Renal cortical epithelial cell (primary cell): Measurements from ENCODE around the genes SMCP, SPRR1A, SPRR2F and UBAP2L.

- RRBS, result no CpG with 5 or more reads among the region's 1 CpG
These were observed at the start of gene SMCP for GRCh38 chr1:152878040-152878376. Gene SMCP, plus strand, starts transcription at chr1:152878322.

DNA sequence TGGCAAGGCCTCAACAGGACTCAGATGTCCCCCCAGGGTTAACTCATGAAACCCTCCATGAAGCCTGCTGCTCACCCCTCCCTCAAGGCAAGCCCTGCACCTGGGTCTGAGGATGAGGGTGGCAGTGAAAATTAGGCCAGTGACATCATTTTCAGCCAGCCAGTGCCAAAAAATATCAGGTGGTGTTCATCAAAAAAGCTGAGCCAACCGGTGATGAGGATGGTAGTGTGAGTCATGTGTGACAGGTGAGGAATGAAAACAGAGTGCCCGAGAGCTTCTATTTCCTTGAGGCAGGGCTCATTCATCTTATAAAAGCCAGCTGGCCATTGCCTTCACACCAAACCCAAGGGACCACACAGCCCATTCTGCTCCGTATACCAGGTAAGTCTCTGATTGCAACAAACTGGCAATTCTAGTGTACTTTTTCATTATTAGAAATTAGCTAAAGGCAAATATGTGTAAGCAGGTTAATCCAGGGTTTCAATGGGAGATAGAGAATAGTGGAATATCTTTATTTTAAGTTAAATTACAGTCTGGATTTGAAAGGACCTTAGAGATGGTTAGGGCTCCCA is at the start of gene SPRR1A:
Gene SPRR1A (plus strand): TSS at position 337 of the 572 bp plus-strand sequence.
- RRBS, result no CpG with 5 or more reads among the region's 3 CpGs

GRCh38 chr1:153113276-153113707 is at the start of gene SPRR2F:
Gene SPRR2F, minus strand, starts transcription at chr1:153113516.
- RRBS, result no CpG with 5 or more reads among the region's 3 CpGs

DNA sequence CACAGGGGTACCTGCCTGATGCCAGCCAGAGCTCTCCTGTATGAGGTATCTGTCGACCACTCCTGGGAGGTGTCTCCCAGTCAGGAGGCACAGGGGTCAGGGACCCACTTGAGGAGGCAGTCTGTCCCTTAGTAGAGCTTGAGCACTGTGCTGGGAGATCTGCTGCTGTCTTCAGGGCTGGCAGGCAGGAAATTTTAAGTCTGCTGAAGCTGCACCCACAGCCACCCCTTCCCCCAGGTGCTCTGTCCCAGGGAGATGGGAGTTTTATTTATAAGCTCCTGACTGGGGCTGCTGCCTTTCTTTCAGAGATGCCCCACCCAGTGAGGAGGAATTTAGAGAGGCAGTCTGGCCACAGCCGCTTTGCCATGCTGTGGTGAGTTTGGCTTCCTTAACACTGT is 15.1 kb upstream of the LELP1 start:
- RRBS, result no CpG with 5 or more reads among the region's 2 CpGs

DNA sequence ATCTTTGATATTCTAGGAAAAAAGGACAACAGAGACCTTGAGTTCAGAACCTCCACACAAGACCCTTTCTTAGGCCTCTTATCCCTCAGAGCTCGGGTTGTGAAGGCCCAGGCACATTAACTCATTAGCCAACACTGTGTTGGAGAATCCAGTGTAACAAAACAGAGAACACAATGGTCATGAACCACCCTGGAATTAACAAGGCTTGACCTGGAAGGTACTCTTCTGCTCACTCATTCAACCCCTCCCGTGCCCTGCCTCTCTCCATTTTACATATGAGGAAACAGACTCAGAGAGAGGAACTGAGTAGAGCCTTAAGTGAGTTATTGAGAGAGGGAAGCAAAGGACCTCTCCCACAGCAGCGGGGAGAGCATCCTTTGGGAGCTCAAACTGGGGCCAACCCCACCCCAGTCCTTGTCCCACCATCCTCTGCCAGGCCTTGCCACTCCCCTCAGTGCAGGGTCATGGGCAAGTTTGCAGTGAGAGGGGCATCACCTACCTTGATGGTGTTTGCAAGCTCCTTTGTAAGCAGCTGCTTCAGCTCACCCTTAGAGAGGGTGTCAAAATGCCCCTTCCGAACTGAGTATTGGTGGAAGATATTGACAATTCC is 1.4 kb downstream of the S100A12 start:
- RRBS, result no CpG with 5 or more reads among the region's 4 CpGs

- RRBS, result no CpG with 5 or more reads among the region's 4 CpGs
These were observed 870 bp downstream of the S100A8 start for GRCh38 chr1:153390055-153390350.

GRCh38 chr1:153393763-153394424 is 3.0 kb upstream of the S100A8 start:
- RRBS, result no CpG with 5 or more reads among the region's 7 CpGs

DNA sequence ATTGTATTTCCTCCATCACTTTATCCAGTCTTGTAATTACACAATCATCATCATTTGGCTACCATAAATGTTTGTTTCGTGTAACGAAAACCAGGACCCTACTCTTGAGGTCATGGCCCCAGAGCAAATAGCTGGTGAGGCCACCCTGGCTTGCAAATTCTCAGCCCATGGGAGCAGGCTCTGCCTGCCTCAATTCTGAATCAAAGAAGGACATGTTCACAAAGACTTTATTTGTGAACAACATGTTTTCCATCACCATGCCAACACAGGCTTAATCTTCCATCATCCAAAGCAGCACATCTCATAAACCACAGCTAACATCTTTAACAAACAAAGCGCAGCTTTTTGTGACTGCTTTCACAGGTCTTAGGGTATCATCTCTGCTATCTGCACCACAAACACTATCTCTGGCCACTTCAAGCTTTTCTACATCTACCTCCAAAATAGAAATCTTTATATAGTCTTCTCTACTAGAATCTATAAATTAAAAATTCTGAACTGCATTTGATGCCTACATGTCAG is 33.2 kb upstream of the S100A7 start:
- RRBS, result no CpG with 5 or more reads among the region's 3 CpGs

DNA sequence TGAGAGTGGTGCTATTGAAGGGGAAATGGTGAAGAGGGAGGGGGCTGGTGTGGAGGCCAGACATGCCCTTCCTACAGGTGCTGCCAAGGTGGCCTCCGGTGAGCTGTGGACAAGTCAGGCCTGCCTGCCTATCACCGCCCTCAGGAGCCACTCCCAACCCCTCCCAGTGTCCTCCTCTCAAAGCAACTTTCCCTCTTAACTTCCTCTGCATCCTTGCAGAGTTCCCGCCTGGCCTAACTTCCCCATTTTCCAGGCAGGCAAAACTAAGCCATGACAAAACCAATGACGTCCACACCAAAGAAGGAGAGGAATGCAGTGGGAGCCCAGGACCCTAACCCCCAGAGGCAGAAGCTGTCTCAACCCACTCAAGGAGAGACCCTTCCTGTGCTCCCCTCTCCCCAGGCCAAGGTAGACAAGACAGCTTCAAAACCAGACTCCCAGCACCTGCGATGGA is 948 bp upstream of the S100A6 start:
- RRBS, result no CpG with 5 or more reads among the region's 5 CpGs

- RRBS, result no CpG with 5 or more reads among the region's 2 CpGs
These were observed 4.3 kb downstream of the S100A2 start for GRCh38 chr1:153561249-153561850.

DNA sequence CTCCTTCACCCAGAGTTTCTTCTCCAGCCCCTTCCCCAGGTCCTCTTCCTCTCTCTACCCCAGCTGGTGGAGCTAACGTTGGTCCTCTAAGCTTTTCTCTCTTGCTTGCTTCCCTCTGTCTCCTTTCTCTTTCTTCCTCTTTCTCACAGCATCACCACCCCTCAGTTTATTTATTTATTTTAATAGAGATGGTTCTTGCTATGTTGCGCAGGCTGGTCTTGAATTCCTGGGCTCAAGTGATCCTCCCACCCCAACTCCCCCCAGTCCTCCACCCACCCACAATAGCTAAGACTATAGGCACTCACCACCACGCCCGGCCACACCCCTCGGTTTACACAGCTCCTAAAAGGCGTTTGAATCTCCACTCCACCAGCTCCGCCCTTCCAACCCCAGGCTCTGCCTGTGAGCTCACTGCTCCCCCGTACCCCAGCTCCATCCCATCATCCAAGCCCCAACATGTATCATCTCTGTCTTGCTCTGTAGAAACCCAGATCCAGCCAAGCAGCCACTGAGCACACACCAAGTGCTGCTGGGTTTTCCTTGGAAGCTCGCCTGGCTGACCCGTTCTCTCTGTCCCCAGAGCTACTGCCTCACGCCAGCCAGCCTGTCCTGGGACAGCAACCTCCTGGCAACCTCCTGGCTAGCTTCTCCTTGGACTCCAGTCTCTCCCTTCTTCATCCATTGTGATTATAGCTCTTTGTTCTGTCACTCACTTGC is 11.9 kb upstream of the S100A2 start:
- RRBS, result no CpG with 5 or more reads among the region's 11 CpGs

- RRBS, result no CpG with 5 or more reads among the region's 11 CpGs
These were observed 2.8 kb downstream of the SNAPIN start for GRCh38 chr1:153661010-153662005.

DNA sequence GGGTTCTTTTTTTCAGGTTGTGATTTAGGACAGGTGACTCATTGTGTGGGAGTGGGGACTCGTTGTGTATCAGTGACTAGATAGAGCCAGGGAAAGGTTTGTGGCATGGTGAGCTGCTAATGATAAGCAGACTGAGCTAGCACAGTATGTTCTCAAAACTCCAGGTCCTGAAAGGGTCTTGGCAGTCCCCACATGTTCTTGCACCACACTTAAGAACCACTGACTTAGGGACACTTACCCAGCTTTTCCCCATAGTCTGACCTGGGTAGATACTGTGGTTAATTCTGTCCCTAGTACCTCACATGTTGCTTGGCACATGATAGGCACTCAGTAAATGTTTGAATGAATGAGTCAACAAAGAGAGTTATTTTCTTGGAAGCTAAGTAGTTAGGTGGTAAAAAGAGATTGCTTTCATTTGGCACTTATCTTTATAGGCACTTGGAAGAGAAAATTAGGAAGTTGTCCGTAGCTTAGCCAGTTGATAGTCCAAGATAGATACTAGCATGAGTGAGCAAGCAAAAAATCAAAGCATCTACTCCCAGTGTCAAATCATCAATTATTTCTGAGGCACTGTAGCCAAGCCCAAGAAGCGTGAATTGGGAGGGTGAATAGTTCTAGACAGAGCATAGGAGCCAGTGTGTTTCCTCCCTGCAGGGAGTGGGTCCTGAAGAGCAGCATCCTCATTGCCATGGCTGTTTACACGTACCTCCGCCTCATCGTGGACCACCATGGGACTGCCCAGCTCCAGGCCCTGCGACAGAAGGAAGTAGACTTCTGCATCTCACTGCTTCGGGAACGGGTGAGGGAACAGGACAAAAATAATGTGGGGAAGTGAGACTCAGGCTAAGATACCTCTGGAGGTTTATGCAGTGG is 22.8 kb downstream of the INTS3 start:
- RRBS, result no CpG with 5 or more reads among the region's 9 CpGs

DNA sequence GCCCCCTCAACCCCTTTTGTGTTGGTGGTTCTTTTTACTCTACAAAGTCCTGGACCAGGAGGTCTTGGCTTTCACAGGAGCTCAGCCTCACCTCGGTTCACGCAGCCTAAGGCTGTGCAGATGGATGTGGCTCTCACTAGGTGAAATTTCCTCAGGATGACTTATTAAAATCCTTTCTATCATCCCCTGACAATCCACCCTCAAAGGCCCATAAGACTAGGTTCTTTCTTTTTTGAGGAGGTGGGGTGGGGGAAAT is 30.5 kb downstream of the SLC27A3 start:
- RRBS, result no CpG with 5 or more reads among the region's 2 CpGs

DNA sequence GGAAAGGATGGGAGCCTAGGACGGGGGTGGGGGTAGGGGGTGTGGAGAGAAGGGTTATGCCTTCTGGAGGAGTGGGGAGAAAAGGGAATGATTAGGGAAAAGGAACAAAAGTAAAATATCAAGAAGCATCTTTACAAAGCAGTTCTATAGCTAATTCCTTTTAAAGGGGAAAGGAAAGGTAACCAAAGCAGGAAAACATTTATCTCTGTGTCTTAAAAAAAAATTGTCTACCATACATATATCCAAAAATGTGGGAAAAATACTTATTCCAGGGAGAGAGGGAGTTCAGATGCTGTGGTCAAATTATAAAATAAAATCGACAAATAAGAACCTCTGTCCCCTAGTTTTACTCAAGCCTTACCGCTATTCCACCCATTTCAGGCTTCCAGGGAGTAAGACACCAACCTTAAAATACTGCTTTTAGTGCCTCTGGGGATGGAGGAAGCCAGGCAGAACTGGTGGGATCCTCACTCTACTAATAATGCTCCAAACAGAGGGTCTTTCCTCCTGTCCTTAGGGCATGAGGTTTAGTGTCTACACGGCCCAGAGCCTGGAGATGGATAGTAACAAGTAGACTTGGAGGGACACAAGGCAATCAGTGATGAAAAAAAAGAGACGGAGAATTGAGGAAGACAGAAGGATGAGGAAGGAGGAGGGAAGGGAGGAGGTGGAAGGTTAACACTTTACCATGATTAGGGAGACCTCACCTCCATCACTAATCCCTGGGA is 31.7 kb downstream of the SLC27A3 start:
- RRBS, result no CpG with 5 or more reads among the region's 5 CpGs

- RRBS, result no CpG with 5 or more reads among the region's 31 CpGs
These were observed 349 bp downstream of the JTB start for GRCh38 chr1:153977106-153977544.

- RRBS, result no CpG with 5 or more reads among the region's 9 CpGs
These were observed 1.1 kb downstream of the RPS27 start for GRCh38 chr1:153991408-153992260.

GRCh38 chr1:154198964-154199509 is 7.1 kb downstream of the CFAP141 start:
- RRBS, result no CpG with 5 or more reads among the region's 3 CpGs

DNA sequence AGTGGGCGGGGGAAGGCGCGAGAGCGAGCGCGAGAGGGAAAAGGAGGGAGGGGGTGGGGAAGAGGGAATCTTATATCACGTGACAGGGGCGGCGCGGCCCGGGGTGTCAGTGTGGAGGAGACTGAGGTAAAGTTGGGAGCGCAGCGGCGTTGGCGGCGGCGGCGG is at the start of gene UBAP2L:
Gene UBAP2L (plus strand): TSS at position 106 of the 165 bp plus-strand sequence.
- RRBS, result 4% methylated on average over 1 of the region's 18 CpGs

GRCh38 chr1:154334163-154334967 is 9.0 kb downstream of the ATP8B2 start:
- RRBS, result no CpG with 5 or more reads among the region's 11 CpGs